Ileum (tissue), 1 donor: Measurements from ENCODE around the genes SYNPO2 and MYOZ2.

DNA sequence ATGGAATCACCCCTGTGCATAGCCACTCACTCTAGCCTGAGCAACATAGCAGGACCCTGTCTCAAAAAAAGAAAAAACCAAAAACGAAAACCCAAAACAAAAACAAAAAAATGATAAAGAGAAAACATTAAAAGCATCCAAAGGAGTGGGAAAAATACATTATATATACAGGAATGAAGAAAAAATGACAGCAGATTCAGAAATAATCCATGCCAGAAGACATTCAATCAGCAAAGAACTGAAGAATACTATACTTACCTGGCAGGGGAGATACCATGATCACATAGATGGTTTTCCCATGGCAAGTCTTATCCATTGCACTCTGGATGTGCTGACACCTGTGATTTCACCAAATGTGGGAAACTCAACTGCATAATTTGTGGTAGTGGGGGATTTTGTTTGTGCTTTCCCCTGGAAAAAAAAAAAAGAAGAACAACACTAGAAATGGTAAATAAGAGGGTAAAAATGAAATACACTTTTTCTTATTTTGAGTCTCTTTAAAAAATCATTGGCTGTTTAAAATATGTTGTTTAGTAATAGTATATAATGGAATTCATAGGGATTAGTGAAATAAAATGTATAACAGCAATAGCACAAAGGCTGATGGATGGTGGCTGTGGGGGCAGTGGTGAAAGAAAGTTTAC lies 341.3 kb downstream of the CAMK2D start:
- PRO-cap, result unidirectional peak, plus-strand start at position 378 of the sequence

DNA sequence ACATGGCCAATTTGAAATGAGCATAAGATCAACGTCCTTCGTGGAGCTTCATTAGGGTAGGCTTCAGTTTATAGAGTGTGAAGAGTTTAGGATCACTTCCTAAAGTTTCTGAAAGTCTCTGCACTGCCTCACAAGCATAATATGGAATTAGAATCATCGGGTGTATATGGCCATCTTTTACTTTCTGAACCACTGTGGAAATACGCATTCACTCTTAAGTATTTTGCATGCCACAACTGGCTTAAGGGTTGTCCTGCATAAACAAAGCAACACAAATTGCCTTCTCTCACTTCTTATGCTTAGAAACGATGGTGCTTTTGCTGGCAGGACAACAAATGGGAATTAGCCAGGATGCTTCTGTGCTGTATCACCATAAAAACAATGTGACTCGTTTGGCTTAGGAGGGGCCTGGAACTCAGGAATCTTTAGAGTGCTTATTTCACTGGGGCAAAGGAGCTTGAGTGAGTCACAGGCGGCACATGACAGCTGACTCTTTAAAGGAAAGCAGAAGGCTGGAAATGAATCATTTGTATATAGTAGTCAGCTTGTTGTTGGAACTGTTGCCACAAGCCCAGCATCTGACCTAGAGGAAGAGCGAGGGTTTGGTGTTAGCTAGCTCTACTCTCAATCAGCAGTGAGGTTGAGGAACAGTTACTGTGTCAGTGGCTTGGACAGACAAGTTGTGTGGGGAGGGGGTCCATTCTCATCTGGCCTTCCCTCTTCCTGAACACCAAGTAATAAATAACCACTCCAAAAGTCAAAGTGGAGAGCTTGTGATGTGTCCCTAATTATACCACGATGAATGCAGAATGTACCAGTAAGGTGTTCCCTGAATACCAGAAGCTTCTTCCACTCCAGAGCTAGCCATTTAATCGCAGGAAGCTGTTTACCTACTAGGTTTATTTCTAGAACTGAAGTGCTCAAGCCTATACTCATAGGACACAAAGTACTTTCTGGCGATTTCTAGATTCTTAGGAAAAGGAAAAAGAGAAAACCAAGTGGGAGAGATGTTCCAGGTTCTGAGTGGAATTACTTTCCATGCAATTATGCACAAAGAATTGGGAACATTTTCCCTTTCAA lies 293.2 kb downstream of the CAMK2D start:
- PRO-cap, result no peak

DNA sequence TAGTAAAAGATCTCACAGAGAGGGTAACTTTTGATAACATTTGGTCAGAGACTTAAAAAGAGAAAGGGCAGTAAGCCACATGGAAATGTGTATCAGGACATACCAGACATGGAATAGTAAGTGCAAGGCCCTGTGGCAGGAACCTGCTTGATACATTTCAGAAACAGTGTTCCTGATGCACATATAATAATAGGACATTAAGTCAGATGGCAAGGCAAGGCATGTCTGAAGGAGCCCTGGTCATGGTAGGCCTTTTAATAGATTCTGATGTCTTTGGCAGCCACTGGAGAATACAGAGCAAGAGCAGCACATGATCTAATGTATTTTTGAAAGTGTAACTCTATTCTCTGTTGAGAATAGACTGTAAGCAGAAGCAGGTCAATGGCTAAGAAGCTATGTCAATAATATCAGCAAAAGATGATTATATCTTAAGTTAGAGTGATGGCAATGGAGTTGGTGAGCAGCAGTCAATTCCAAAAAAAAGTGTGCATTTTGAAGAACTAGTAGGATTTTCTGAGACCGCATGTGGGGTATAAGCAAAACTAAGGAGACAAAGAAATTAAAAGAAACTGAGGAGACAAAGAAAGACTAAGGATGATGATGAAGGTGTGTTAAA lies 279.6 kb downstream of the CAMK2D start:
- PRO-cap, result no peak

GRCh38 chr4:113494292-113494820 lies 267.2 kb downstream of the CAMK2D start:
- PRO-cap, result no peak

DNA sequence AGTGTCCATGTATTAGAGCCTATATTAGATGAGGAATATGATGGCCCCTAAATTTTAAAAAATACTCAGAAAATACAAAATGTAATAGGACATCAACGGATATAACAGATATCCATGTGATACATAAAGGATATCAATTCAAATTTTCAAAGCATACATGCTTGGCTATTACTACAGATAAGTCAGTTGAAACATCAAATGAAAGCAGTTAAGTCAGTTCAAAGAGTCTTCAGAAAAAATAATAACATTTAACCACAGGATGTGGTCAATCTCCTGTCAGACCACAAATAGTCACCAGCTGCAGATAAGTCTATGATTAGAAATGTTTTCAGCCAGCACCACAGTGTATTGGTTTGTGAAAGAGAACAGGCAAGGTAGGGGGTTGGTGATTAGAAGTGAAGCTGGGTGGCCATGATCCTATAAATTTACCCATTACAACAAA lies 196.7 kb downstream of the CAMK2D start:
- PRO-cap, result no peak

DNA sequence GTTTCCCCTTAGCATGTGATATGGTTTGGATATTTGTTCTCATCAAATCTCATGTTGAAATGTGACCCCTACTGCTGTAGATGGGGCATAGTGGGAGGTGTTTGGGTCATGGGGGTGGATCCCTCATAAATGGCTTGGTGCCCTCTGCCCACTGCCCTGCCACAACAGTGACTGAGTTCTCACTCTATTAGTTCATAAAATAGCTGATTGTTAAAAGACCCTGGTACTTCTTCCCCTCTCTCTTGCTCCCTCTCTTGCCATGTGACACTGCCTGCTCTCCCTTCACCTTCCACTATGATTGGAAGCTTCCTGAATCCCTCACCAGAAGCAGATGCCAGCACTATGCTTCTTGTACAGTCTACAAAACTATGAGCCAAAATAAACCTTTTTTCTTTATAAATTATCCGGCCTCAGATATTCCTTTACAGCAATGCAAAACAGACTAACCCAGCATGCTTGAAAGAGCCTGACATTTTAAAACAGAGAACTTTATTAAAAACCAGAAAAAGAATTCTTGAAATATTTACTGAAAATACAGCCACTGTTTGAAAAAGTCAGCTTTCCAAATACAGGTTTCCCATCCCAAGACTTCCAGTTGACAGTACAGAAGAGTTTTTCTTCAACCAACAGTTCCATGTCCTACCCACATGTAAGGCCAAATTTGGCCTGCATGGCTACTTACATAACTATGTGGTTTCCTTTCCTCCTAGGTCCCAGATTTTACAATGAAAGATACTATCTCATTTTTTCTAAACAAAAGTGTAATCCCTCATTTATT lies 182.0 kb downstream of the CAMK2D start:
- PRO-cap, result no peak

DNA sequence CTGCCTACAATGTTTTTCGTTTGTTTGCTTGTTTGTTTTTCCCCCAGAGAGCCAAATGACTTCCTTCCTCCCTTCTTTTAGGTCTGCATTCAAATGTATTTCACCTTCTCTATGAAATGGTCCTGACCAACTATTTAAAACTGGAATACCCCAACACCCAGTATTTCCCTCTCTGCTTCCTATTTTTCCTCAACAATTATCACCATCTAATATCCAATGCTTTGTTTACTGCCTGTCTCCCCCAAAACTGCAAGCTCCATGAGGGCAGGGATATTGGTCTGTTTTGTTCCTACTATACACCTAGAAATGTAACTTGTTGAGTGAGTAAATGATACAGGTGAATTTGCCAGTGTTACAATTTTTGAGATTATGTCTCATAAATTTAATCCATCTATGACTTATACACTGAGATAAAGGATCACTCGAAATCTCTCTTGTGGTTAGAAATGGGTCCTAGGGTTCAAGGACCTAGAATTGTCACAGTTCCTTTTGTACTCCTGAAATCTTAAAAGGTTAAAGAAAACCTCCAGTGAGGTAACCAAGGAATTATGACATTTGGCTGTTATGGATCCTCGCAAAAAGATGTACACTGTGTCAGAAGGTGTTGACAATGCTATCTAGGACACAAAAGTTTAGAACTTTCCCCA lies 103.0 kb downstream of the CAMK2D start:
- PRO-cap, result no peak

GRCh38 chr4:113758454-113759021 lies 3.0 kb downstream of the CAMK2D start:
- PRO-cap, result no peak

- PRO-cap, result no peak
Observed at GRCh38 chr4:113845060-113845529, 83.6 kb upstream of the CAMK2D start.

DNA sequence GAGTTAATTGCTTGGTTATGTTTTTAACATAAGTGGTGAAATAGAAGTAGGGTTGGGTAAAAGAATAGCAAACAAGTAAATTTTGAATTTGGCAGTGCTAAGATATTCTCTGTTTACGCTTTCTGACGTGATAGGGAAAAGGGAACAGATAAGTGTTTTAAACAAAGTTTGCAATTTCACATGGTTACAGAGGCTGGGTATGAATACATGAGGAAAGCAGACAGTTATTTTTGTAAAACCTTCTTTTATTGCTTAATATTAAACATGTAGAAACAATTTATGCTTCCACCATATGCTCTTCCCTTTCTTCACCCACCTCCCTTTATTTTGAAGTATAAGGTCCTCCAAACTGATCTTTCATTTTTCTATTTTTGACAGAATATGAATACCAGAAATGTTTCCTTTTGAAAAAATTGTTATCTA lies 214.2 kb upstream of the ARSJ start:
- PRO-cap, result no peak

DNA sequence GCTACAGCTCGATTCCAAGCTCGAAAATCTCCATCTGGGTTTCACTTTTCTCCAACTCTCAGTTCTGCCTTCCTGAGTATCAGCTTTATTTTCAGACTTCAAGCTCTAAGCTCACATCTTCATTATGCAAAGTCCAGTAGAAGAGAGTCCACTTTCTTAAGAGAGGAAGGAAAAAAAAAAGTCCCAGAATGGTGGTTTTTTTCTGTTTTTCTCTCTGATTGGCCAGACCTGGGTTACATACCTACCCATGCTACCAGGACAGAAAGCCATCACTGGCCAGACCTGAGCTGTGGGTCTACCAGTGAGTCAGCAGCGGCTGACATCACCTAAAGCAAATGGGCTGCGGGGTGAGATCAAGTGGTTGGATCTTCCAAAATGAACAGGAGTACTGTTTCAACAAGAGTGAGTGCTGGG lies 1.7 kb upstream of the NDST3 start:
- PRO-cap, result no peak

GRCh38 chr4:118351825-118352625 lies 778 bp downstream of the PRSS12 start:
- PRO-cap, result bidirectional peak, plus-strand start at chr4:118352509, minus-strand start at chr4:118352349

DNA sequence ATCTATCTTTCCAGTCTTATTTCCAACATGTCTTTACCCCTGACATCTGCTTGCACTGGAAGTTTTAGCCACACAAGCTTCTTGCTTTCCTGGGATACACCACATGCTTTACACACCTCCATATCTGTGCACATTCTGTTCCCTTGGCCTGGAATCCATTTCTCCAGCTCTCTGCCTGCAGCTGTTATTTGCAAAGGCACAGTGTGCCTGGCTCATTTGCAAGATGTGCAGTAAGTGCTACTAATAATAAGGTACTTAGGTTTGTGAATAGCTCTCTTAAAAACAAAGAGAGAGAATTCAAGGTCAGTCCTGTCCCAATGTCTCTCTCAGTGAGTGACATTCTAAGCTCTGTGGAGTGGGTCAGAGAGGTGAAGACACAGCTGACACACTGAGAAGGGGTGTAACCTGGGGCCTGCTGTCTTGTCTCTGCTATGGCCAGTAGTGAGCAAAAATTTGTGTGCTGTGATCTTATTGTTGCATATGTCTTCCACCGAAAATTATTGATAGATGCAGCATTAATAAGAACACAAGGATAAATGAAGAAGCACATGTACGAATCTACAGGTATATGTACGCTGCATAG lies 61.4 kb downstream of the METTL14 start:
- PRO-cap, result no peak

GRCh38 chr4:118810652-118811271 lies 25.2 kb downstream of the SEC24D start:
- PRO-cap, result no peak

GRCh38 chr4:118836269-118837069 lies 543 bp upstream of the SEC24D start:
- PRO-cap, result no peak

- PRO-cap, result bidirectional peak, plus-strand start at chr4:118888858, minus-strand start at chr4:118888705
Observed at GRCh38 chr4:118888557-118889328, at the start of gene SYNPO2. SYNPO2 (plus strand) TSS chr4:118888854.

DNA sequence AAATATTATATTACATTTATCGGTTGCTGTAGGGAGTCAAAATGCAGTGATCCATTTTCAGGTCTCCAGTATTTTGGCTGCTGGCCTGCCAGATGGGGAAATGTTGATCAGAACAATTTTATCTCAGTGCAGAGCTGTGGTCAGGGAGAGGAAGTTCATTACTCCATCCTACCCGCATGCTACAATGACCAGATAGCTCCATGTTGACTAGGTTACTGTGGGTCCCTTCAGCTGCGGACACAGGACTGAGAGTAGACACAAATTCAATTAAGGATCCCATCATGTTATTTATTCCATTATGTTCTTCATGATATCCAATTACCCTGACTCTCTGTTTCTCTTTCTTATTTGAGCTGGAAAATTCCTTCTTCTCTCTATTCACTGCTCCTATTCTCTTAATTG lies 16.3 kb downstream of the SYNPO2 start:
- PRO-cap, result no peak

- PRO-cap, result no peak
Observed at GRCh38 chr4:118993816-118994538, 105.3 kb downstream of the SYNPO2 start.

- PRO-cap, result no peak
Observed at GRCh38 chr4:119030921-119031618, 104.6 kb upstream of the MYOZ2 start.

GRCh38 chr4:119135422-119136086 lies at the start of gene MYOZ2:
MYOZ2 (plus strand) TSS chr4:119135832.
- PRO-cap, result no peak